ENCODE measurements around the gene ABHD2.

GRCh38 chr15:88015197-88015586, 241.3 kb downstream of the NTRK3 start:
- RRBS: no CpG with 5 or more reads among the region's 7 CpGs

GRCh38 chr15:88402396-88402772, 64.8 kb downstream of the MRPL46 start:
- RRBS: no CpG with 5 or more reads among the region's 4 CpGs

DNA sequence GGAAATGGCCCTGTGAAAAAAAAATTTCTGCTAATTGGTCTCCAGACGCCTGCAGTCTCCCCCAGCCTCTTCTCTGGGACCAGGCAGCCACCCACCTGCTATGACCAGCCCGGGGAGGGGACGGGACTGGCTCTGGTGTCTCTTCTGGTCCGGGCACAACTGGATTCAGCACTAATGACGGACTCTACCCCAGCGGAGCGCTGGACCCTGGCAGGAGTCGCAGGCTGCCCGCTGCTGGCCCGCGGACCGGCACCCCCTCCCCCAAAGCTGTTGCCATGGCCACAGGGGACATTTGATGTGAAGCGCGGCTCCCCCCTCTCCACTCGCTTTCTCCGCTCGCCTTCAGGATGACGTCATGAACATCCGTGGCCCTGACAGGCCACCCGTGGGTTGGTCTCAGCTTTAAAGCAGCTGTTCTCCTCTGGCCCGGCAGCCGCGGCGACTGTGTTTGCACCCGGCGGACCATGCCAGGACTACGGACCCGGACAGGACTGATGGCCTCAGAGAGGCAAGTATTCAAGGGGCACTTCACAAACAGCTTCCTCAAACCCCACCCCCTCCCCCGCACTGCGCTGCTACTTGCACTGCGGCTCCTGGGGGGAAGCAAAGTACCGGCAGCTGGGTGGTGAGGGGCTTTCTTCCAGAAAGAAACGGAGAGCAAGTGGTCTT, 16.8 kb upstream of the AEN start:
- RRBS: 4% methylated on average over 9 of the region's 33 CpGs

GRCh38 chr15:88630019-88630757, 8.6 kb upstream of the ISG20 start:
- RRBS: no CpG with 5 or more reads among the region's 13 CpGs

GRCh38 chr15:88648112-88648811, 9.4 kb downstream of the ISG20 start:
- RRBS: no CpG with 5 or more reads among the region's 11 CpGs

DNA sequence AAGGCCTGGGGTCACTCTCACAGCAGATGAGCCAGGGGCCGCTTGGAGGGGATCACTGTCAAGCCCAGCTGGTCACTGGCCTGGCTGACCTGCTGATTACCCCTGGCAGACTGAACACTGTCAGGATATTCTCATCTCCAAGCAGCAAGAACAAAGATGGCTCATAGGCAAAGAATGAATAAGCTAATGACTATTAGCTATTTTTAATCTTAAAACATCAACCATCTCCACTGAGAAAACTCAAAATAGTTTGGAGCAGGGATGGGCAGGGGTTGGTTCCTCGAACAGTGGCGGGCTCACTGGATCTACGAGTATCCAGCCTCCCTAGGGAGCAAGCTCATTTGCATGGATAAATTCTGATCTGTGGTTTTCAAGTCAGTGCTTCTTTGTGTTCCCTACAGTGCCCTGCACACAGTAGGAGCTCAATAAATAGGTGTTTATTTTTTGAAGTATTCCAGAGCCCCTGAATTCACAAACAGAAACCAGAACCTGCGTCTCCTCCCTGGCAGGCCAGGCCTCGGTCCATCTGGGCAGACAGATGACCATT, 64.3 kb upstream of the ACAN start:
- RRBS: no CpG with 5 or more reads among the region's 6 CpGs

- RRBS: no CpG with 5 or more reads among the region's 3 CpGs
These were observed 35.8 kb upstream of the ABHD2 start for GRCh38 chr15:89052513-89052828.

GRCh38 chr15:89087484-89088787, at the start of gene ABHD2:
Gene ABHD2, plus strand, starts transcription at chr15:89088456.
- RRBS: 2% methylated on average over 14 of the region's 75 CpGs

- RRBS: no CpG with 5 or more reads among the region's 6 CpGs
These were observed 8.4 kb downstream of the ABHD2 start for GRCh38 chr15:89096459-89097236.

GRCh38 chr15:89098331-89099041, 10.2 kb downstream of the ABHD2 start:
- RRBS: no CpG with 5 or more reads among the region's 3 CpGs

- RRBS: no CpG with 5 or more reads among the region's 12 CpGs
These were observed 18.0 kb downstream of the ABHD2 start for GRCh38 chr15:89106146-89106709.

- RRBS: no CpG with 5 or more reads among the region's 6 CpGs
These were observed 40.9 kb downstream of the ABHD2 start for GRCh38 chr15:89128781-89130024.

GRCh38 chr15:89150844-89151425, 62.7 kb downstream of the ABHD2 start:
- RRBS: no CpG with 5 or more reads among the region's 7 CpGs

- RRBS: no CpG with 5 or more reads among the region's 7 CpGs
These were observed 53.5 kb downstream of the RLBP1 start for GRCh38 chr15:89167774-89168323.

DNA sequence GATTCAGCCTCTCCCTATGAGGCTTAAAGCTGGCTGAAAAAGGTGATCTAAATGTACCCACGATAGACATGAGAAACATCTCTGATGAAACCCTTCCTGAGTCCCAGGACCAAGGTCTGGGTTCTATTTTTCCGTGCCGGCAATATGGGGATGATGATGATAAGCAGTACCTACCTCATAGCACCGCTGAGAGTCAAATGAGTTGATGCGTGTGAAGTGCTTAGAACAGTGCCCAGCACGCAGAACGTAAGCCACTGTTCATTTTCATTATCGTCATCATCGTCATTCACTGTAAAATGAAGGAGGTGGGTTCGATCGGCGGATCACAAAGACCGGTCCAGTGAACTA, 44.4 kb downstream of the RLBP1 start:
- RRBS: no CpG with 5 or more reads among the region's 13 CpGs

GRCh38 chr15:89186736-89187290, 34.6 kb downstream of the RLBP1 start:
- RRBS: no CpG with 5 or more reads among the region's 6 CpGs

DNA sequence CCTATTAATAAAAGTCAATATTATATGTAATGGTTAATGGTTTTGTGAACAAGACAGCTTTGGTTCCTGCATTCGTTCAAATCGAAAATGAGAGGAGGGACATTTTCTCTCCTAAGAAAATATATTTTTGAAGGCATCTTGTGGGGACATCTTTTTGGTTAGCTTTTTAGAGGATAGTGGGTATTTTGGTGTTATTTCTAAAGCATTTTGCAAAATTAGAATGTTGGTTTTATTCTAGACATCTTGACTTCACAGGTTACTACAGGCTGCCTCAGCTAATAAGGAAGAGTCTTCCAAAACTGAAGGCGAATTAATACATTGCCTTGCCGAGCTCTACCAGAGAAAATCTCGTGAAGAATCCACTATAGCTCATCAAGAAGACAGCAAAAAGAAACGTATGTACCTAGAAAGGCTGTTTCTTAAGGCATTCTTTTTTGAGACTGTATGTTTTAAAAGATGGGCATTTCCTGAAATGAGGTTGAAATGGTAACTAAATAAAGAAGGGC, 18.9 kb downstream of the TICRR start:
- RRBS: no CpG with 5 or more reads among the region's 6 CpGs

GRCh38 chr15:89669283-89669750, 9.8 kb downstream of the PLIN1 start:
- RRBS: 58% methylated on average over 4 of the region's 9 CpGs

DNA sequence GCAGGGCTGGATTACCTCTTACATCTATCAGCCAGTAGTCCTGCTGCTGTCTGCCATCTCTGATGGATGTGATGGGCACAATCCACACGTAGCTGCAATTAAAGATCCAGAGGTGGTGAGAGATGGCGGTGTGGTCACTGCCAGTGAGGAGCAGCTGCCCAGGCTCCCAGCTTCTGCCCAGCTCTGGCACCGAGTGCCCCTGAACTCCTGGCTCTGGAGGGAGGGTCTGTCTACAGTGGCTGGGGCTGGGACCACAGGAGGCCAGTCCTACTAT, 13.6 kb downstream of the ANPEP start:
- RRBS: no CpG with 5 or more reads among the region's 3 CpGs

- RRBS: no CpG with 5 or more reads among the region's 3 CpGs
These were observed 37.2 kb upstream of the ANPEP start for GRCh38 chr15:89851754-89852288.